Fibroblast of villous mesenchyme (primary cell): ENCODE measurements around the gene TECRL.

DNA sequence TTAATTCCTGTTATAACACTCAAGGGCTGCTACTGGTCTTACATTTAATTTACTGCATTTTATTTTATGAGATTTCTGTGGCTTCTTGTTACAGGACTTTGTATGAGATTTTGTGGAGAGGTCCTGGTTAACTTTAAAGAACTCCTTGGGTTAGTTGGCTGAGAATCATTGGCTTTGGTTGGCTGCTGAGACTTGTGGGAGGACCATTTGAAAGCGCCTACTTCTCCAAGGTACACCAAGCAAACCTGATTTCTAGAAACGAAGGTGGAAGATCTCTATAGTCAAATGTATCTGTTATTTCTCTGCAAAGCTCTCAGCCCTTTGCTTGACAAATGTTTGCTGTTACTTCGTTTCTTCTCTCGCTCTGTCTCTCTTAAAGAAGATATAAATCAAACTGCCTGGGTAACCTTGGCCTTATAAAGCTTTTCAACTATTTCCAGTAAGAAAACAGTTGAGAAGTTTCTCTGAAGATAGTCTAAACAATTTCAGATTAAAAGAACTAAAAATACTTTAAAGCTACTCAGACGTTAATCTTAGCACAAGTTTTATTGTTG, 22.8 kb downstream of the HOPX start:
- CAGE, long polyA plus RNA: no peak

DNA sequence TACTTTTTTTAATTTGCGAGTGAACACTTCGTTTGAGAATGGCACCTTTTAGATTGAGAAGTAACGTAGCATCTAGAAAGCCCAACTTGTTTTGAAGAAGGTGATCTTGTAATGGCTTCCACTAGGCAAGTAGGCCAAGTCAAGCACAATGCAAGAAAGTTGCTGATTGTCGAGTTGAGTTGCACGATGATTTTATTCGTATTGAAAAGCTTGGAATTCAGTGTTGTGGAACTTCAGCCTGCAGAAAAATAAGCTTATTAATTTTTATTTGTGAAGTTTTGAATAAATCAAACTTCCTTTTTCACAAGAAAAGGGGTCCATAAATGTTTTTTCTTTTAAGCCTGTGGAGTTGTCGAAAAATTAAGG, 2.0 kb downstream of the REST start:
- CAGE, long polyA plus RNA: no peak

DNA sequence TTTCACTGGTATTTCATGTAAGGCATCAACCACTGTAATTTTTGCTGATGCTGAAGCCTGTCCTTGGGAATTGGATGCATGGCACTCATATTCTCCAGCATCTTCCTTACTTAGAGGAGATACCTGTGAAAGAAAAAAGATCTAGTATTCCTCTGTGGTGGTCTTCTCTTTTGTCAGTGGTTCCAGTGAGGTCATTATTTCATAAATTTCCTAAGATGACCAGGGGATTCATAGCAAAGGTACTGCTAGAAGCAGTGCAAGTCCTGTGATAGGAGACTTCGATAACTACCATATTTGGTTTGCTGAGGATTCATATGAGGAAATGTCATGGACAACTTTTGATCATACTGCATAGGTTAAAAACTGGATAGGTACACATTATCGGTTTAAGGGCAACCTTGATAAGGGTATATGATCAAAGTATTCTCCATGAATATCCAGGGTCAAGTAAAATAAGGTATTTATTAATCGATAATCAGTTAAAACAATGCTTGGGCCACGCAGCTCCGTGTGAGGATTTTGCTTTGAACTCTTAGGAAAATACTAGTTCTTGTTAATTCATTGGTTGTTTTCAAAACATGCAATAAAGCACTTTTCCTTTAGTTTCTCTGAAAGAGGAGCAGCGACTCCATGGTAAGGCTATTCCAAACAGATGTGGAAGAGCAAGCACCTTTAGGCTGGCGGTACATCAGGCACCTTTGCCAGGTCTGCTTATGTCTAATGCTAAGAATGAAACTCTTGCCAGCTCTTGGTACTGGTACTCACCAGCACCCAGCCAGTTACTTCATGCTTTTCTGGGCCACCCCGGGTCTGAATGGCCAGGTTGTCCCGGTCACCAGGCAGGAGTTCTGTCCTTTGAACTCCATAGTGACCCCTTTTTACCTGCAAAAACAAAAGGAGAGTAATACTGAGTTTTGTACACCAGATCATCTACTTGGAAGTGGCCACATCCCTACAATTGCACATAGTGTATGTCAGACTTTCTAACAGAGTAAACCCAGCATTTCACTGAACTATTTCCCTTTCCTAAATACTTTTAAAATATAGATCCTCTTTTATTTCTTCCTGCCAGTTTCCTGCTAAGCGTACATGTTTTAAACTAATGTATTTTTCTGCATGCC, 54.1 kb downstream of the POLR2B start:
- CAGE, long polyA plus RNA: no peak

DNA sequence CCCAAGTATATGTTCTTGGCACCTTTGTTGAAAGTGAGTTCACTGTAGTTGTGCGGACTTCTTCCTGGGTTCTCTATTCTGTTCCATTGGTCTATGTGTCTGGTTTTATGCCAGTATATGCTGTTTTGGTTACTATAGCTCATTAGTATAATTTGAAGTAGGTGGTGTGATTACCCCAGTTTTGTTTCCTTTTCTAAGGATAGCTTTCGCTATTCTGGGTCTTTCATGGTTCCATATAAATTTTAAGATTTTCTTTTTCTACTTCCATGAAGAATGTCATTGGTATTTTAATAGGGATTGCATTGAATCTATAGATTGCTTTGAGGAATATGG, 635.2 kb upstream of the ADGRL3 start:
- CAGE, long polyA plus RNA: no peak

DNA sequence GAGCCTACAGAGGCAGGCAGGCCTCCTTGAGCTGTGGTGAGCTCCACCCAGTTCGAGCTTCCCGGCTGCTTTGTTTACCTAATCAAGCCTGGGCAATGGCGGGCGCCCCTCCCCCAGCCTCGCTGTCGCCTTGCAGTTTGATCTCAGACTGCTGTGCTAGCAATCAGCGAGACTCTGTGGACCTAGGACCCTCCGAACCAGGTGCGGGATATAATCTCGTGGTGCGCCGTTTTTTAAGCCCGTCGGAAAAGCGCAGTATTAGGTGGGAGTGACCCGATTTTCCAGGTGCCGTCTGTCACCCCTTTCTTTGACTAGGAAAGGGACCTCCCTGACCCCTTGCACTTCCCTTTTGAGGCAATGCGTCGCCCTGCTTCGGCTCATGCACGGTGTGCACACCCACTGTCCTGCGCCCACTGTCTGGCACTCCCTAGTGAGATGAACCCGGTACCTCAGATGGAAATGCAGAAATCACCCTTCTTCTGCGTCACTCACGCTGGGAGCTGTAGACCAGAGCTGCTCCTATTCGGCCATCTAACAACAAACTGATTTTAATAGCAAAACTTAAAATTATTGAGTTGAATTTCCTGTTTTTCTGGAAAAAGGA, 363.3 kb upstream of the ADGRL3 start:
- CAGE, long polyA plus RNA: no peak

DNA sequence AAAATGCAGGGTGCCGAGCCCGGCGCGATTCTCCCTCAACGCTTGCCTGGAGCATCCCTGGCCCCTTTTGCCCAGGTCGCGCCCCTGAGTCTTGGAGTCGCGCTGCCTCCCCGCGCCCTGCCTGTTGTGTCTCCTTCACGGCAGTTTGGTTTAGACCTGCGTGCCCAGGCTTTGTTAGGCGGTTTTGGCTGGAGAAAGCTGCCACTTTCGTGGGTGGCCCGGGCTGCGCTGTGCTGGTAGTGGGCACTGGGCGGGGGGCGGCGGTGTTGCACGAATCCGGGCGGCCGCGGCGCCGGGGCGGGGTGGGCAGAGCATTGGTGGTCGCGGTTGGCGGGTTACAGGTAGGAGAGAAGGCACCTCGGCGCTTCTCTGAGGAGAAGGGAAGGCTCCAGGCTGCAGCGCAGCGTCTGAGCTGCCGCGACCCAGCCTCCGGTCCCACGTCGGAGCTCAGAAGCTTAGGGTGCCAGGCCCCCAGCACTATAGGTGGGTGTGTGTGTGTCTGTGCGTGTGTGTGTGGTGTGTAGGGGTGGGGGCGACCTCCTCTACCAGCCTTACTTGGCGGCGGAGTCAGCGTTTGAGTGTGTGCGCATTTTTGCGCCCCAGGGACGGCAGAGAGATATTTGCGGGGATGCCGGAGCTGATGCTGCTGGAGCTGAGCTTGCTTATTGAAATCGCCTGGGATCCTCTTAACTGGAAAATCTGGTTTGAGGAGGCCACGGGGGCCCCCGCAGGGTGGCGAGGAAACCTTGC, 2.3 kb downstream of the ADGRL3 start:
- CAGE, long polyA plus RNA: no peak

DNA sequence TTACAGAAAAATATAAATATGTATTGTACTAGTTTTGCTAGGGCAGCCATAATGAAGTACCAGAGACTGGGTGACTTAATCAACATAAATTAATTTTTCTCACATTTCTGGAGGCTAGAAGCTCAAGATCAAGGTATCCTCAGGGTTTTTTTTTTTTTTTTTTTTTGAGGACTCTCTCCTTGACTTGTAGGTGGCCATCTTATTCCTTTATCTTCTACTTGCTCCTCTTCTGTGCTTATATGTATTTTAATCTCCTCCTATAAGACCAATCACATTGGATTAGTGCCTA, 1095.2 kb downstream of the ADGRL3 start:
- CAGE, long polyA plus RNA: no peak

- CAGE, long polyA plus RNA: no peak
Measured at GRCh38 chr4:64271270-64272338, 137.6 kb downstream of the TECRL start.

DNA sequence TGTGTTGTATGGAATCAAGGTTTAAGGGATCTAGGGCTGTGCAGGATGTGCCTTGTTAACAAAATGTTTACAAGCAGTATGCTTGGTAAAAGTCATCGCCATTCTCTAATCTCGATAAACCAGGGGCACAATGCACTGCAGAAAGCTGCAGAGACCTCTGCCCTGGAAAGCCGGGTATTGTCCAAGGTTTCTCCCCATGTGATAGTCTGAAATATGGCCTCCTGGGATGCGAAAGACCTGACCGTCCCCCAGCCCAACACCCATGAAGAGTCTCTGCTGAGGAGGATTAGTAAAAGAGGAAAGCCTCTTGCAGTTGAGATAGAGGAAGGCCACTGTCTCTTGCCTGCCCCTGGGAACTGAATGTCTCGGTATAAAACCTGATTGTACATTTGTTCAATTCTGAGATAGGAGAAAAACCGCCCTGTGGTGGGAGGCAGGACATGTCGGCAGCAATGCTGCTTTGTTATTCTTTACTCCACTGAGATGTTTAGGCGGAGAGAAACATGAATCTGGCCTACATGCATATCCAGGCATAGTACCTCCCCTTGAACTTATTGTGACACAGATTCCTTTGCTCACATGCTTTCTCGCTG, 53.1 kb downstream of the TECRL start:
- CAGE, long polyA plus RNA: no peak

- CAGE, long polyA plus RNA: no peak
Measured at GRCh38 chr4:64406902-64407430, 2.3 kb downstream of the TECRL start.

- CAGE, long polyA plus RNA: no peak
Measured at GRCh38 chr4:64408915-64409916, at the start of gene TECRL. Gene TECRL, minus strand, starts transcription at chr4:64409450.

GRCh38 chr4:65241238-65242161, 428.8 kb downstream of the EPHA5 start:
- CAGE, long polyA plus RNA: no peak

DNA sequence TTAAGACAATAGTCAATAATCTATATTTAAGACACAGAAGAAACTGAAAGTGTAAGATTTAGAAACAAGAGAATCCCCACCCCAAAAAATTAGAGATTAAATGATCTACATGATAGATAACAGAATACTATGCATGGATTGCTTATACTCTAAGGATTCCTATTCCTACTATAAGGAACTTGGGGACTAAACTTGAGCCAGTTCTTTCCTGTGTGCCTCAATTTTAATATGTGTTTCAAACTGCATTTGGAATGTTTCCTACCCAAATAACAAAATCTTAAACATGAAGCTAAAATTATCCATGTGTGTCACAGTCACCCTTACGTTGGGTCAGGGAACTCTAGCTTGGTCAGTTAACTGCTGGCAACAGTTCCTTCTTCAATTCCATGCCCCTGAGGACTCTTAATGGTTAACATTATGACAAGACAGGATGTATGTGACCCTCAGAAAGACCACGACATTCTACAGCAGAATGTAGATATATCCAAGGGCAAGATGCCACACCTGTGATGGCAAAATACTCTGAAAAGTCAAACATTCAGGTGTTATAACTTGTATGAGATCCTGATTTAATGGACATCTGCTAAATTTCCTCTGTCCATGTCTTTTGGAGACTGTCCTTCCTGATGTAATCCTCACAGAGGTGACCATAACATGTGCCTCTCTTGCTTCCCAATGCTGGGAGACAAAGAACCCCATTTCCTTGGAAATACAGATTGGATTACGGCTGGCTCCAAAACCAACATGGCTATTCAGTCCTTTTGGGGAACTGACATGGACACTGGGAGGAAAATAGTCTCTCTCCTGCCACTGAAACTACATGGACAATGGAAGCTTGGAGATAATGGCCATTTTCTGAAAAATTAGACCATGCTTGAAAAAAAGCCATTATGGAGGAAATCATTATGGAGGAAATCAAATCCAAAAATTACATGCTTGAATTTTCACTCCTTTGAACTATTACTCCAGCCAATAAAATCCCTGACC, 39.2 kb downstream of the YTHDC1 start:
- CAGE, long polyA plus RNA: no peak

- CAGE, long polyA plus RNA: no peak
Measured at GRCh38 chr4:68322495-68322934, 27.4 kb downstream of the YTHDC1 start.

DNA sequence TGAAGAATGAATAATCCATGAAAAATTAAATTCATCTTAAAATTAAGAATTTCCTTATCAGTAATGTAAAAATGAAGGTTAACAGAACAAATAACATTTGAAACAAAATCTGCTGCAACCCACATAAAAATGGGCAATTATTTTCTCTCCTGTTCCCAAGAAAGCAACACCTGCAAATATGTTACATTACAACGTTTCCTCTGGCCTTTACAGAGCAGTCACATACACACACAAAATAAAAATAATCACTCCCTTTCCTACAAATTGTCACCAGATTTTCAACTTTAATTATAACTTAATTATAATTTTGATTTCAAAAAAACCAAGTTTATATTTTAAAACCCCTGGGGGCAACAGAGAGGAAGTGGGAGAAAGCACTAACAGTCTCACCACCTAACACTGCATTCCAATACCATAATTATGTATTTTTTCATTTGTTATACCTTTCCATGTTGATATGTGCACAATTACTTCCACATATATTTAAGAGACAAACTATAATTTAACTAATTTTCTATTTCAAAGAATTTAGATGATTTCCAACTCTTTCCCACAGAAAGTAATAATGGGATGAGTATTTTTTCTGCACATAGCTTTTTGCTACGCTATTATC, 21.7 kb downstream of the YTHDC1 start:
- CAGE, long polyA plus RNA: no peak

GRCh38 chr4:68375970-68376360, 26.1 kb upstream of the YTHDC1 start:
- CAGE, long polyA plus RNA: no peak

- CAGE, long polyA plus RNA: no peak
Measured at GRCh38 chr4:68568112-68568804, 7.9 kb downstream of the UGT2B17 start.

- CAGE, long polyA plus RNA: no peak
Measured at GRCh38 chr4:68649897-68650575, 20.4 kb downstream of the UGT2B15 start.

- CAGE, long polyA plus RNA: no peak
Measured at GRCh38 chr4:68949937-68950512, 1.6 kb downstream of the UGT2A3 start.

DNA sequence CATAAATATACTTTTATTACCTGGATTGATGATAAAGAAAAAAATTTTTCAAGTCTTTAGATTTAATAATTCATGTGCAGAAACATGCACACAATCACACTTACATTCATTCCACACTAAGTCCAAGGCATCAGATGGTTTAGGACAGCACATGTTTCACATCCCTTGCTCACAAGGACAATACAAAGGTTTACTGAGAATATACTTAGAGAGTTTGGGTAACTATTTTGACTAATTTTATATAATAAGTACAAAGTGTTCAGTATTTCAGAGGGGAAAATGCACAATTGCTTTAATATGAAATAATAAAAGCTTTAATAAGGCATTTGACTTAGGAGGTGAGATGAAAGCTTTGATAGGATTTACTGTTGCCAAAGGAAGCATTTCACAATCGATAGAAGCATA, 370 bp upstream of the UGT2A3 start:
- CAGE, long polyA plus RNA: no peak